Measurements from ENCODE around the genes EIF2S3B, STYK1, PRH1, PRB4, PRB2 and BCL2L14.

DNA sequence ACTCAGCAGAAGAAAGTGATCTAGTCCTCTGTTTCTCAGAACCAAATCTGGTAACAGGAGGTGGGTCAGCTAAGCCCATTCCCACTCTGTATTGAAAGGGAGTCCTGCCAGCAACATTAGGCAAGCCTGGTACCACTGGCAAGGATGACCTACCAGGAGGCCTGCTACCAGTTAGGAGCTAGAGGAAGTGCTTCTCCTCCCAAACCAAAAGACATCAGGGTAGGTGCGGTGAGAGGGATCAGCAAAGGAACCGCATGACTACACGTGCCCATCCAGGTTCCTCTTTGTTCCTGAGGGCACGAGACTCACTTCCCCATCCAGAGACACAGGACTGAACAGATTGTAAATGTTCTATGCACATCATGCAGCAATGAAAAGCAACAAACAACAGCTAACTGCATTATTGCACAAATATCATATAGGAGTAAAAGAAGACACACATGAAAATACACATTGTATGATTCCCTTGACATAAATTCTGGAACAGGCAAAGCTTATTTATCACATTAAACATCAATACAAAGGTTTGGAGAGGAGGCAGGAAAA, 2.8 kb downstream of the KLRC4 start:
- PRO-cap = no peak

- PRO-cap = no peak
Observed at GRCh38 chr12:10505634-10506033, at the start of gene EIF2S3B. Gene EIF2S3B (plus strand): TSS chr12:10505890.

DNA sequence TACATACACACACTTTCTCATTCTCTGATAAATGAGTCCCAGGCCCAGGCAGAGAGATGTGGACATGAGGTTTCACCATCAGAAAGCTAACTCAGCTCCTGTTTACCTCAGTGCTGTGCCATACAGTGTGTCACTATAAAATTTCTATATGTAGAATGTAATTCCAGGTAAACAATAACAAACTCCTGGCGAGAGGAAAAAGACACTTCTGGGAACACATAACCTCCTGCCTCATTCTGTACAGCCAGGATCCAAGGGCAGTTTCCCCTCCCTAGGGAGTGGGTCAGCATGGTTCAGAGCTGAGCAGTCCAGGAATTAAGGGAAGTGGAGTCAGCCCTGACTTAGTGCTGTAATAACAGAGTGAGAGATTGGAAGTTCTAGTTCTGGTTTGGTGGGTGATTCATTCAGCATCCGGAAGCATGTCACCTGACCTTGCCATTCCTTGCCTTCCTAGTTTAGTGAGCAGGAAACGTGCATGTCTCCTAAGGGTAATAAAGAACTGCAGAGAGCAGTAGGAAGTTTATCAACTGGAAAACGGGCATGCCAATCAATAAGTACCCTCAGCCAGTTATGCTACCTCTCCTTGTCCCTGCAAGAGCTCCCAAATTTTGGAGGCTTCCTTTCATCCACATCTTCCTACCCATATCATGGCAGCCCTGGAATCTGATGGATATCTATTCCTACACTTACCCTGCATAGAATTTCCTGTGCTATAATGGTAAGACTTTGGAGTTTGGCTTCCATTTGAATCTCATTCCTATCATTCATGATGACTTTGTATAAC, 28.3 kb upstream of the MAGOHB start:
- PRO-cap = no peak

DNA sequence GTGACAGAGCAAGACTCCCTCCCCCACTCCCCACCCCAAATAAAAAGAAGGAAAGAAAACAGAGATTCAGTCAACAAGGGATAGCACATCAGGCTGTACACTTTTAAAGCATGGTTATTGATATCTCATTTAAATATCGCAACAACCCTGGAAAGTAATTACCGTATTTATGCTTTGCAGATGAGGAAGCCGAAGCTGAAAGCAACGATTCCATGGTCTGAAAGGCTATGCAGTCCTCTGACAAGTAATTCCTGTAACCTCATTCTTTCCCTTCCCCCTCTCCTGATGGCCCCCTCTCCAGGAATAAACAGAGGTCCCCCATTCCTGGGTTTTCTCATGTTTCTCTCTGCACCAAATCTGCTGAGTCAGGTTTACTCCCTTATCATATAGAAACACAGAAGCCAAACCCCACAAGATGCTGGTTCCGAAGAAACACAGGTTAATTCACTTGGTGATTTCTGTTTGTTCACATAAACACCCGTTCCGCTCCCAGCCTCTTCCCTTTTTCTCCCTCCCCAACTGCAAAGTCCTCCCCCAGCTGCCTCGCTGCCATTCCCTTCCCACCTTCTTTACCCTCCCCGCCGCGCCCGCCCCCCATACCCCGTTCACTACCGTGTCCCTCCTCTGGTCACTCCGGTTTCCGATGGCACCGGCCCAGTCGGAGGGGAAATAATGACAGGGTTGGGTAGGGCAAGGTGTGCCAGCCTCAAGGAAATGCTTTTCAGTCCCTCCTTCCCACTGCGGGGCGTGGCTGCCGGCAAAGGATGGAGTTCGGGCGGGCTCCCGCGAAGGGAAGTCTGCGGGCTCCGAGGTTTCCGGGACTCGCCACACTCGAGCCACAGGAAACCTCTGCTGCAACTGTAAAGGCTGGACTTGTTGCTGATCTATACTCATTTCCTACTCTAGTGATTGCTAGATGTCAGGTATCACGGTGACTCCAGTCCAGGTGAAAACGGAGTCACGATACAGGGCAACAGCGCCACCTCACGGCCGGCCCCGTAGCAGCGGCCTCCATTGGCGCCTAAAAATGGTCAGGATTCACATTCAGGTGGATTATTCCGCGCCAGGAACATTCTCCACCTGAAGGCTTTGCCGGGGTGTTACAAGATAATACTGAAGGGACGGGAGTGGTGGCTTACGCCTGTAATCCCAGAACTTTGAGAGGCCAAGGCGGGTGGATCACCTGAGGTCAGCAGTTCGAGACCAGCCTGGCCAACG, at the start of gene STYK1:
Gene STYK1 (minus strand): TSS at position 699 of the 1,218 bp plus-strand sequence.
- PRO-cap = no peak

- PRO-cap = no peak
Observed at GRCh38 chr12:10701856-10702271, 21.3 kb downstream of the YBX3 start.

GRCh38 chr12:10707152-10707974, 15.8 kb downstream of the YBX3 start:
- PRO-cap = no peak

GRCh38 chr12:10709644-10710452, 13.3 kb downstream of the YBX3 start:
- PRO-cap = no peak

DNA sequence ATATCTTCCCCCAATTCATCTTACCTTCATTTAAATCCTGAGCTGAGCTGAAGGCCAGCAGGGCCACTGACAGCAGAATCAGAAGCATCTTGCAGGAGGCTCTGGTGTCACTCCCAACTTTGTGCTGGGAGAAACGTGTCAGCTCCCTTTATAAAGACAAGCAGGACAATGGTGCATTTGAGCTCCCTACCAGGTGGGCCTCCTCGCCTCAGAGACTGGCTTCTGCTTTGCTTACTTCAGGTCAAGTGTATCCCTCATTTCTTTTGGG, at the start of gene PRH1:
Gene PRH1 (minus strand): TSS at position 126 of the 268 bp plus-strand sequence.
- PRO-cap = no peak

DNA sequence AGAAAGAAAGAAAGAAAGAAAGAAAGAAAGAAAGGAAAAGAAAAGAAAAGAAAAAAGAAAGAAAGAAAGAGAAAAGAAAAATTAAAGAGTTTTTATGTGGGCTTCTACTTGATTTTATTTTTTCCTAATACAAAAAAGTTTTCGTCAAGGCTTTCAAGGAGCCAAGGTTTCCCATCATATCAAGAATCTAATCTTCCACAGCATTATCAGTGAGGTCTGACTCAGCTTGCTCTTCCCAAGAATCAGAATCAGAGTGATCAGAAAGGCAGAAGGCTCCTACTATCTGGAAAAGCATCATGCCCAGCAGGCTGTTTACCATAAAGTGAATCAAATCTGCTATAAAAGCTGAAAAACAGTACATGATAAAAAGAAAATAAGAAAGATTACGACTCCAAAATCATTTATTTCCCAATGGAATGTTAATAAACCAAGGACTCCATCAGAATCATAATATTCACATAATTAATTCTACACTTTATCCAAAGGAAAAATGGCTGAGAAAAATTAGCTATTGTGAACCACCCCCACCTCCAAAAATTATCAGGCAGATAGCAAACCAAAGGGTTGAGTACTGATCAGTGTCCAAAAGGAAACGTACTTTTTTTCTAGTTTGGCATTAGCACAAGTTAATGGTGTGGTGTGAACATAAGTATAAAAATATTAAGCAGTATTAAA, 2.5 kb upstream of the SMIM10L1 start:
- PRO-cap = no peak

DNA sequence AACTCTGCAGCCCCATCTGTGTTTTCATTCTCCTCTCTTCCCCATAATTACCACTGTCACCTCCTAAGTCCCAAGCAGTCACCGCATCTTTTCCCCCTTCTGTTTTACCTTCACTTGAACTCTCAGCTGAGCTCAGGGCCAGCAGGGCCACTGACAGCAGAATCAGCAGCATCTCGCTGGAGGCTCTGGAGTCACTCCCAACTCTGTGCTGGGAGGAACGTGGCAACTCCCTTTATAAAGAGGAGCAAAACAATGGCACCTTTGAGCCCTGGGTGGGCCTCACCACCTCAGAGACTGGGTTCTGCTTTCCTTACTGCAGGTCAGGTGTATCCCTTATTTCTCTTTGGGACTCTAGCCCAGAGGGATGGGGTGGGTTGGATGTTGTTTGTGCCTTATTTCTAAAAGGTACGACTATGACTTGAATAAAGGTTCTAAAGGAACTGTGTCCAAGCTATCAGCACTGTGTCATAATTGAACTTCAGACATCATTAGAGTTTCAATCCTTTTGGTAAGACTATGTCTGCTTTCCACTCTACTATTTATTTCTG, at the start of gene PRB4:
Gene PRB4 (minus strand): TSS at position 210 of the 548 bp plus-strand sequence.
- PRO-cap = no peak

DNA sequence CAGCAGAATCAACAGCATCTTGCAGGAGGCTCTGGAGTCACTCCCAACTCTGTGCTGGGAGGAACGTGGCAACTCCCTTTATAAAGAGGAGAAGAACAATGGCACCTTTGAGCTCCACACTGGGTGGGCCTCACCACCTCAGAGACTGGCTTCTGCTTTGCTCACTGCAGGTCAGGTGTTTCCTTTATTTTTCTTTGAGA, at the start of gene PRB2:
Gene PRB2 (minus strand): TSS at position 56 of the 200 bp plus-strand sequence.
- PRO-cap = no peak

DNA sequence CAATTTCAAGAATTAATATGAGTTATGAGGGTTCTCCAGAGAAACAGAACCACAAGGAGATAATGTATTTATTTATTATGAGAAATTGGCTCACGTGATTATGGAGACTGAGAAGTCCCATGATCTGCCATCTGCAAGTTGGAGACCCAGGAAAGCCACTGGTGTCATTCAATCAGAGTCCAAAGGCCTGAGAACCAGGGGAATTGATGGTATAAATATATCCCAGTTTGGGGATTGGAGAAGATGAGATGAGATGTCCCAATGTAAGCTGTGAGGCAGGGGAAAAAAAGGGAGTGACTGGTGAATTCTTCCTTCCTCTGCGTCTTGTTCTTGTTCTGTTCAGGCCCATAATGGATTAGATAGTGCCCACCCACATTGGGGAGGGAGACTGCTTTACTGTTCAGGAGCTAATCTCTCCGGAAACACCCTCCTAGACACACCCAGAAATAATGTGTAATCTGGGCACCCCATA, 29.1 kb downstream of the ETV6 start:
- PRO-cap = no peak

- PRO-cap = no peak
Observed at GRCh38 chr12:11729043-11729288, 79.5 kb downstream of the ETV6 start.

DNA sequence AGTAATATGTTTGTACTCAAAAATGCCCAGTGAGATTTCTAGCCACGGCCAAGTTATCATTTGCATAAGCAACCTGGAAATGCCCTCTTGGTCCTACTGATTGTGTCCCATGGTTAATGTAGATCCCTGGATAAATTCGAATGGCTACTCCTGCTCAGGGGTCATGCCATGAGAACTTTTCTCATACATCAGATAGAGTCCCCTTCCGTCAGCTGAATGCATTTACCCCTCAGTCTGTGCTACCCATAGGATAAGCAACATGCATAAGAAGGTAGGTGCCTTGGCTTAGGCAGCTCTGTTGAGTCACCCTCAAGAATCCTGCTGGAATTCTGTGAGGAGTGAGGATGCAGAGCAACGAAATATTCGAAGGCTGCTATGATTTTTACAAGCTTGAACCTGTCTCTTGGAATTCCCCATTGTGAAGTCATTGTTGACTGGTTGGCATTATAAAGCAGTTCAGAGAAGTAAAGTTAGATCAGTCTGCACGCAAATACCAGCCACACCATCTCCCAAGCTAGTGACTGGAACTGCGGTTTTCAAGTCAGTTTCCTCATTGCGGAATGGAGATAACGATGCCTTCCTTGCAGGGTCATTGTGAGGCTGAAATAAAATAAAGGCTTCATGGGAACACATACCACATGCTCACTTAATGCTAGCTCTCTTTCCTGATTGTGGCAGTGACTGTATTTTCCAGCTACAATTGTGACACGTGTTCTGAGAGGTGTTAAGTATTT, 96.5 kb downstream of the ETV6 start:
- PRO-cap = no peak

GRCh38 chr12:11752063-11752754, 102.7 kb downstream of the ETV6 start:
- PRO-cap = no peak

DNA sequence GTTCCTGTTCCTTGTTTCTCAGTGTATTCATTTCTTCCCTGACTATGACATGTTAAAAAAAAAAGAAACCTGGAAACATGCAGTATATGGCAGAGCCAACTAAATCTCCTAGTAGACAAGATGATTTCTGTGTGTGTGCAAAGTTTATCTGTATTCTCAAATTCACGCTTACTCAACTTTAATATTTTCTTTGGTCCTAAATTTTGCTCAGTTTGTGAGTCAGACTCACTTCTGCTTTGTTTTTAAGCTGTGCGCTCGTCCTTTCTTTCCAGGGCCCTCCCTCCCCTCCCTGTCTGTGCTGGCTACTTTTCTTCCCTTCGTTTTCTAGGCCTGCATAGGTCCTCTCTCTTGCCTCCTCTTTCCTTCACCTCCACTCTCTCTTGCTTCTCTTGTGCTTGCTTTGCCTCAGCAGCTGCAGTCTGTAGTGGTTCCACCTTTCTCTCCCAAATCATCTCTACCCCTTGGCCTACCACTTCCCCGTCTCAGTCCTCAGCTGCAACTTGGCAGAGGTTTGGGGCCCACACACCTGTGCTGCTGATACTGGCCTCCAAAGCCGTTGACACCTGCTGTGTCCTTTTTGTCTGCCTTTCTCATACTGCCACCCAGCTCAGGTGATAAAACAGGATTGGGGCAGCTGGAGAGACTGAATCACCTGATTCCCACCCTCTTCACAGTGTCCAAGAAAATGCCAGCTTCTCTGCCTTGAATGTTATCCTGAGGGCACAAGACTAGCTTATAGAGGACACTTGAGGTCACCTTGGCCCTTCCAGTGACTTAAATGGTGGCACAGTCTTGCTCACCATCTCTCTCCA, 103.5 kb downstream of the ETV6 start:
- PRO-cap = no peak

DNA sequence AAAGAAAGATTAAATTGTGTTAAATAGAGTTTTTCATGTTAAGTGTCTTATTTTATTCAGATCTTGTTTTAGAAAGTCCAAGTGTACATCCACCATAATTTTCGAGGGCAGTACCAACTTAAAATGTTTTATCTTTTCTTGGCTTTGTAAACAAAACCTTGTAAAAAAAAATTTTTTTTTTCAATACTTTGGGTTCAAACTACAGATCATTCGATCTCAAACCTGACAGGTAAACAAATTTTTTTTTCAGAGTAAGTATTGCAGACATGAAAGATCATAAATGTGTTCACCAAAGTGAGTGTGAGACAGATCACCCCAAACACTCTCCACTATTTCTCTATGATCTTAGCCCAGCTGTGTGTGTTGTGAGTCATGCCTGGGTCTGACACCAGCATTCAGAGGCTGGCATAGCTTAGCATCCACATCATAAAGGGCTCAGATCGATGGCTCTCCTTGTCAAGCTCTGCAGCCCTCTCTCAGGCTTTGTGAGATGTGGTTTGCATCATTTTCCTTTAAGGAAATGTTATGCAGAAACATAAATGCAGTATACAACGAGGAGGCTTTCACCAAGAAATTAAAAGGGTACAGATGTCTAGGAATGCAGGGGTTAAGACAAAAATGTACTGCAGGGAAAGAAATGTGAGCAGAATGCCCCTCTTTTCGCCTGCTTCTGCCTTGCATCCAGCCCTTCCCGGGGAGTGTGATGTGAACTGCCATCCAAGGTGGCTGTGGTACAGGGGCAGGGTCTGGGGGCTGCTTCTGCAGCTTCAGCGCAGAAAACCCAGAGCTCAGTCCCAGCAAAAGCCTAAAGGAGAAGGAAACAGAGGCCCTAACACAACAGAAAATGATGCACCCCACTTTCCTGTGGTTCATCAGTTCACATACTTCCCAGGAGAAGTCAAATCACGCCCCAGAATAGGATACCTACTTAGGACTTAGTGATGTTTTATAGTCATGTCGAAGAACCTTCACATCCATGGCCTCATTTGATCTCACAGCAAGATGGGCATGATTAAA, 165.0 kb downstream of the ETV6 start:
- PRO-cap = no peak

- PRO-cap = no peak
Observed at GRCh38 chr12:11855654-11855950, 206.1 kb downstream of the ETV6 start.

DNA sequence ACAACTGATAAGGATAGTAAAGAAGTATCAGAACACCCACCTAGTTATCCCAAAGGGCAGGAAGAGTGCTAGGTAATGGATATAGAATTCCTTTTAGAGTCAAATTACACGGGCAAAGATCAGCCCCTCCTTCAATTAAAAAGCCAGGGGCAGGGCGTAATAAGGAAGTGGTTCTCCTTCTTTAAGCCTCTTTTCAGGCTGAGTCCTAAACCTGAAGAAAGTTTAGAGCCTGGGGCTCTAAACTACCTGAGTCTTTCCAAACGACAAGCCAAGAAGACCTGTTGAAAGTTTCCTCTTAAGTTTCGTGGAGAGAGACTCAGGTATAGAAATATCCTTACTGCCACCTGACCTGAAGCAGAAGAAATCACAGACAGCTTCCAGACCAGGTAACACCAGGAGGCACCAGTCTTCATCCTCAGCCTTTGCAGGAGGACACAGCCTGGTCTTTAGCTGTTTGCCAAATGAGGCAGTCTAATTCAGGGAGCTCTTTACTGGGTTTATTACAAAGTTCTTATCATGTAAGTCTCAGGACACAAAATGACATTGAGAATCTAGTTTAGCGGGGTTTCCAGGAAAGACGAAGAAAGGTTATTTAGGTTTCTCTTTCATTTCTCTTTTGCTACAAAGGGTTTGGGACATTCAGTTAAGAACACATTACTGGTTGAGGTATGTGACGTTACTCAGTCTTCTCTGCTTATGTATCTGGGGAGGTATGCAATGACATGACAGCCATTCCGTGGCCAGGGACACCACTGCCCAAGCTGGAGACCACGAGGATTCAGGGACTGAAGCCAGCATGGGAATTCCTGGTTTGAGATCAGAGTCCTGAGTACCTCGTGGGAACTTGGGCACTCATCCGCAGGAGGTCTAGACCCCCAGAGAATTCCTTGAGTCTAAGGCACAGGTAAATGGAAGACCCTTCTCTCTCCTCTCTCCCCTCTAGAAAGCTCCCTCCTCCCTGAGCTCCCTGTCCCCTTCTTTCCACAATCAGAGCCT, at the start of gene BCL2L14:
Gene BCL2L14 (plus strand): TSS at position 188 of the 996 bp plus-strand sequence.
- PRO-cap = no peak

DNA sequence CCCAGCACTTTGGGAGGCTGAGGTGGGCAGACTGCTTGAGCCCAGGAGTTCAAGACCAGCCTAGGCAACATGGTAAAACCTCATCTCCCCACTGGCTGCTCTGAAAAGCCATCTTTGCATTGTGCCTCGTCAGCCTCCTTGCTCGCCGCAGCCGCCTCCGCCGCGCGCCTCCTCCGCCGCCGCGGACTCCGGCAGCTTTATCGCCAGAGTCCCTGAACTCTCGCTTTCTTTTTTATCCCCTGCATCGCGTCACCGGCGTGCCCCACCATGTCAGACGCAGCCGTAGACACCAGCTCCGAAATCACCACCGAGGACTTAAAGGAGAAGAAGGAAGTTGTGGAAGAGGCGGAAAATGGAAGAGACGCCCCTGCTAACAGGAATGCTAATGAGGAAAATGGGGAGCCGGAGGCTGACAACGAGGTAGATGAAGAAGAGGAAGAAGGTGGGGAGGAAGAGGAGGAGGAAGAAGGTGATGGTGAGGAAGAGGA, 40.2 kb downstream of the BCL2L14 start:
- PRO-cap = no peak